HGPS cell (cell line): ENCODE results near the genes GPR151 and JAKMIP2.

GRCh38 chr5:146007949-146008468 lies 71.6 kb downstream of the SH3RF2 start:
- RRBS: no CpG with 5 or more reads among the region's 4 CpGs

DNA sequence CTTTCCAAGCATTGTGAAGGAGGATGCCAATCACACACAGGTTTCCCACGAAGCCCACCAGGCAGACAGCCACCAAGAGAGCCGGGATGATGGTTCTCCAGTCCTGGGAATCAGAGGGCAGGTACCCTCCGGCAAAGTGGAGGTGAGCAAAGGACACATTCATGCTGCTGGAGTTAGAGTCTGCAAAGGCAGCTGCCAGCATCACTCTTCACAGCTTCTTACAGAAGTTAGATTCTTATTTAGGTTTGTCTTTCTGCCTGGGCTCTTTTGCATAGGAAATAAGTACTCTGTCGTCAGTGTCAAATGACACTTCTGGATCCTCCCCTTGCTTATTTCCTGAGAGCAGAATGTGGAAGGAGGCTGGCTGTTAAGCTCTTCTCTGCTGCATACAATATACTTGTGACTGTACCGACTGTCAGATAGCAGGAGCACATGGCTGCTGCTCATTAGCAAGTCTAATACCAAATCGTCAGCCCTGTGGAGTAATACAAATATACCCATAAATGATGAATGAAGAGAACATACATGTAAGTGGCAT lies at the start of gene GPR151:
GPR151 (minus strand) TSS at position 279 of the 538 bp plus-strand sequence.
- RRBS: 89% methylated on average over 2 of the region's 6 CpGs

- RRBS: no CpG with 5 or more reads among the region's 3 CpGs
Observed at GRCh38 chr5:147170655-147170854, 64.3 kb upstream of the STK32A start.

GRCh38 chr5:147305149-147305583 lies 70.3 kb downstream of the STK32A start:
- RRBS: no CpG with 5 or more reads among the region's 9 CpGs

DNA sequence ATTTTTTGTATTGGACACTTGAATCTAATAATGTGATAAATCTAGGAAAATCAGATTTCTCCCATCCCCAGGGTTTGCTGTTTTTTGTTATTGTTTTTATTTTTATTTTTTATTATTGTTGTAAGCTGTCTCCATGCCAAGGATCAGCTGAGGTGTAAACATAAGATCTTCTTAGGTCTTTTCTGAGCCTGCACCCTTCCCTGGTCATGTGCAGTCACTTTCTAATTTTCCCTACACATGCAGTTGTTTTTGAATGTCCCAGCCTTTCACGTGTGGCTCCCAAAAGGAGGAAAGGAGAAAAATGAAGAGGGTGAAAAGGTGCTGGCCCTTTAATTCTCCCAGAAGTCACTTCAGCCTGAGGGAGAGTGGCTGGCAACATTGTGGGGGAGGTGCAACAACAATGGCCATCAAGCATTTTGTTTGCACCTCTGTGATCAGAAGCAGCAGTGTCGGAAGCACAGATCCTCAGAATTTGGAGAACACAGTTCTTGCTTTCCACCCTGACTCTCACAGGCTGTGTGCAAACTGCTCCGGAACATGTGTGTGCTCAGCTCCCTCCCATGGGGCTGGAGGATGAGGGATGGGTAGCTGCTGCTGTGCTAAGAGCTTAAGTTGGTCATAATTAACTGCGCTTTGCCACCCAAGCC lies 127.2 kb downstream of the DPYSL3 start:
- RRBS: no CpG with 5 or more reads among the region's 4 CpGs

DNA sequence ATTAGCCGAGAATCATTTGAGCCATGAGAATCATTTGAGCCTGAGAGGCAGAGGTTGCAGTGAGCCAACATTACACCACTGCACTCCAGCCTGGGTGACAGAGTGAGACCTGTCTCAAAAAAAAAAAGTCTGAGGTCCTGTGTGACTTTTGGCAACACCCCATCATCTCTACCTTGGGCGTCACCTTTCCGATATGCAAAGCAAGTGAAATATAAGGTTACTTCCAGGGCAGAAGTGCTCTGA lies 77.2 kb downstream of the JAKMIP2 start:
- RRBS: no CpG with 5 or more reads among the region's 3 CpGs

GRCh38 chr5:147721640-147722041 lies 60.9 kb downstream of the JAKMIP2 start:
- RRBS: no CpG with 5 or more reads among the region's 18 CpGs

DNA sequence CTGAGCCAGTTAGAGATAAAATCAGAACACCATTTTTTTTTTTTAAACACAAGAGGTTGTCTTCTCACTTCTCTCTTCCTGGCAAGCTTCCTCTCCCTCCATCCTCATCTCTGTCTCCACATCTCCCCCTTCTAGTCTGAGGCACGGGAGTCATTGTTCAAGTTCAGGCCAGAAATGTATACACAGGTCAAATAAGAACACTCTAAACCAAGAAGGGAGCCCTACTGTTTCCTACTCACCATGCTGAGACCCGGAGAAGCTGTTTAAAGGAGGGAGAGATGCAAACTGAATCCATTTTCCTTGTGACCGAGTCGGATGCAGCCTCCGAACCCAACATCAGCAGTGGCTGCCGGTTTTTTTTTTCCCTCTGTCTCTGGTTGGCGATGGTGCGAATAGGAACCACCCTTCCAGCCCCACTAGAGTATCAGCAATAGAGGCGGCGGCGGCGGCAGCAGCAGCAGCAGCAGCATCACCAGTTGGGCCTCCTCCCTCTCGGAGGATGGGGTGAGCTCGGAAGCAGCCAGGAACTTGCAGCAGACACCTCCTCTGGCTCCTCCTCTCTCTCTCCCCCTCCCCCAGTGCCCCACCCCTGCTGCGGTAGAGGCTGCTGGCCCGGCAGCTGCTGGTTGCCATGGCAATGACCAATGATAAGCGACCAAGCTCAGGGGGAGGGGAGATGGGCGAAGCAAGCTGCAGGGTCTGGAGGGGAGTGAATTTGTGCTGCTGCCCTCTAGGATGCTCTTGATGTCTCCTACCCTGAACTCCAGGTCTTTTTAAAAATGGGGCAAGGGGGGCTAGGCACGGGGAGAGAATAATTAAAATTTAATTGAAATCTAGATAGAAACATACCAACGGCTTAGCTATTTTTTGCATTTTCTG lies at the start of gene JAKMIP2:
JAKMIP2 (minus strand) TSS at position 512 of the 879 bp plus-strand sequence.
- RRBS: 4% methylated on average over 3 of the region's 20 CpGs

GRCh38 chr5:147804930-147805532 lies 22.5 kb upstream of the JAKMIP2 start:
- RRBS: no CpG with 5 or more reads among the region's 6 CpGs

DNA sequence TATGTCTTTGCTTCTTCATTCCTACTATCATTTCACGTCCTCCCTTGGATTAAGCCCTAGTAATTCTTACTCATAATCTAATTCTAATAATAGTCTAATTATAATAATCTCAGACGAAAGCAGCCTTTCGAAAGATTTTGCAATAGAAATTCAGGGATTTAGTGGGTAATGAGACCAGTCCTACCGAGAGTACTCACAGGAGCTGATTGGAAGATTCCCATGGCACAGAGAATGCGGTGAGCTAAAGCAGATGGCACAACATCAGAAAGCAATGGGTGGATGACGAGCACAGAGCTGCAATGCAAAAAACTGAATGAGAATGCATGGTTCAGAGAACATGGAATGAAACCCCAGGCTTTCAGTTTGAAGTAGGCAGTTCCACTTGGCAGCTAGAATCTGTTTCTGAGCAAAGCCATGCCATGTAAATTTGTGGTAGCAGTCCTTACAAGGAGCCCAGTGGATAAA lies 78.2 kb upstream of the SPINK5 start:
- RRBS: no CpG with 5 or more reads among the region's 6 CpGs

GRCh38 chr5:148070169-148070618 lies 6.4 kb downstream of the SPINK5 start:
- RRBS: no CpG with 5 or more reads among the region's 2 CpGs

DNA sequence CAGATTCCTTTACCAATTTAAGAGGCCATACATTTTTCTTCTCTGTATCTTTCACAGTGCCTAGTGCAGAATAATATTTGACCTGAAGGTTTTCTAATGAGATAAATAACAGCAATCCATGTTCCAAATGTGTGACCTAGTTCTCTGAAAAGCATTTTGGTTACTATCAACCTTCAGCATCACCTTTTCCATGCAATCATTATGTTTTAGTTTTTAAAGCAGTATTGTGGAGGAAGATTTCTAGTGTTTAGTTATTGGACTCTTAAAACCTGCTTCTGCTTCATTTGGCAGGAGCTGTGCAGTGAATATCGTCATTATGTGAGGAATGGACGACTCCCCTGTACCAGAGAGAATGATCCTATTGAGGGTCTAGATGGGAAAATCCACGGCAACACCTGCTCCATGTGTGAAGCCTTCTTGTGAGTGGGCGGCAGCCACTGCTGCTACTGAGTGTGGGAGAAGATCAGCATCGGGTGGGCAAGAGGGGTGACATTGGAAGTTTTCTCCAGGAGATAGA lies 47.8 kb downstream of the SPINK5 start:
- RRBS: no CpG with 5 or more reads among the region's 5 CpGs

GRCh38 chr5:148118678-148119173 lies 49.6 kb upstream of the SPINK14 start:
- RRBS: no CpG with 5 or more reads among the region's 6 CpGs

DNA sequence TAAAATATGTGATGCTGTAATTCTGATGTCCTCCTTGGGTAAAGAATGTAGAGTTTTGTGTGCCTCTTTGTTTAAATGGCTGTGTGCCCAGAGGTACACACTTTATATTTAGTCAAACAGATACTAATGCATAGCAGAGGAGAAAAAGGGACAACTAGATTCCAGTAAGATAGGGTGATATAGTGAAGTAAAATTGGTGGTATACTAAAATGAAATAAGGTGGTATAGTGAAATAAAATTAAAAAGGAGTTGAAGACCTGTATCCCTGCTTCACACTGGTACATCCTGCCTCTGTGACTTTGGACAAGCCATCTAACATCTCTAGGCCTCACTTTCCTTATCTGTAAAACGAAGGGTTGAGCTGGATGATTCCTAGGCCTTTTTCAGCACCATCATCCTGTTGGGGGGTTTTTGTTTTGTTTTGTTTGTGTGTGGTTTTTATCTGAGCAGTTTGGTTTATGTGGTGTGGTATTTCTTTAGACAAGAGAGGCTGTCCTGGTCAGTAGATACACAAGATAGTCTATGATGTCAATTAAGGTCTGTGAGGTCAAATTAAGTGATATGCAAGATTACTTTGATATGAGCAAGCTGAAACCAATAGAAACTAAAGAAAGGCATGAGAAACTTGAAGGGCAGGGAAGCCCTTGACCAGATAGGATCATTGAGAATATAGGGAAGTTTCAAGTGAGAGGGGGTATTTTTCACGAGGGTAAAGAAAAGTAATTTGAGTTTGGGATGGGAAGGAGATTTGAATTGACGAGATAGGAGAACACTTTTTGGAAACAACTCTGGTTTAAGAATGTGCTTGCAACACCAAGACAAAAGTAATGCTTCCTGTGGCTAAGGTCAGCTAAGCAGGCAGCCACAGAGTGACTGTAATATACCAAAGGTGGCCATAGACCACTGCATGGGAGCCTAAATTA lies 1.7 kb downstream of the FBXO38 start:
- RRBS: no CpG with 5 or more reads among the region's 3 CpGs

- RRBS: no CpG with 5 or more reads among the region's 6 CpGs
Observed at GRCh38 chr5:148437229-148437782, 53.5 kb downstream of the FBXO38 start.

- RRBS: 3% methylated on average over 16 of the region's 43 CpGs
Observed at GRCh38 chr5:148653866-148654273, 457 bp downstream of the HTR4 start.

- RRBS: no CpG with 5 or more reads among the region's 7 CpGs
Observed at GRCh38 chr5:148844575-148845348, 18.4 kb downstream of the ADRB2 start.

DNA sequence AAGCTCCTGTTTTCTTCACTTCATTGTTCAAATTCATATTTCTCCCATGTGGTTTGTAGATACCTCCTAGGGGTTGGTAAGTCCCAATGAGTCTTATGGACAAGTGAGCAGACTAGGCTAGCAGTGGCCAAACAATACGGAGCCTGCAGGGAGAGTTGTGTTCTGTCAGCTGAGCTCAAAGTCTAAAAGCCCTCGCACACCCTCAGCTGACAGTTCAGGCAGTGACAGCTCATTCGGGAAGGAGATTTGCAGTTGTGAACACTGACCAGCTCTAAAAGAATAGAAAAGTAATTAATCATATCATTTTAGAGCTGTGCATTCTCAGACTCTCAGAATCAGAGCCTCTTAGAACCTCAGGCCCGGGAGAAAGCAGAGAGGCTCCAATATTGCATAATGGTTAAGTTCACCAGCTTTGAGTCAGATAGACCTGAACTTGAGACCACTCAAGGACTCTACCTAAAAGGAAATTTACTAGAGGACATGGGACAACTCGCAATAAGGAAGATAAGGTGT lies 95.0 kb downstream of the SH3TC2 start:
- RRBS: no CpG with 5 or more reads among the region's 5 CpGs

DNA sequence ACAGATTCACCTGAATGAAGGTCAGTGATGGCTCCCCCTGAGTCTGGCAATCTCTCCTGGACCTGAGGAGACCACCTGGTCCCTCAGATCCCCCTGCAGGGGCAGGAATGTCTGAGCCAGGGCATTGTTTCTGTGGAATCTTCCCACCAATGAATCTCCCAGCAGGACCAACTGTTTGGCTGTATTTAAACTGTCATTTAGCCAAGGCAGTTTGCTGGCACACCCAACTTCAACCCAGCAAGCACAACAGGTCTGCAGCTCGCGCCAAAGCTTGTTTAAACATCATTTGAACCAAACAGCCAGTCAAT lies 92.6 kb downstream of the SH3TC2 start:
- RRBS: no CpG with 5 or more reads among the region's 2 CpGs

- RRBS: no CpG with 5 or more reads among the region's 11 CpGs
Observed at GRCh38 chr5:149125328-149125814, 15.9 kb upstream of the ABLIM3 start.